ENCODE measurements around the genes RHEBL1 and FAM186B.

GRCh38 chr12:48691062-48691630 is 9.1 kb upstream of the KANSL2 start:
- PRO-cap, result no peak

DNA sequence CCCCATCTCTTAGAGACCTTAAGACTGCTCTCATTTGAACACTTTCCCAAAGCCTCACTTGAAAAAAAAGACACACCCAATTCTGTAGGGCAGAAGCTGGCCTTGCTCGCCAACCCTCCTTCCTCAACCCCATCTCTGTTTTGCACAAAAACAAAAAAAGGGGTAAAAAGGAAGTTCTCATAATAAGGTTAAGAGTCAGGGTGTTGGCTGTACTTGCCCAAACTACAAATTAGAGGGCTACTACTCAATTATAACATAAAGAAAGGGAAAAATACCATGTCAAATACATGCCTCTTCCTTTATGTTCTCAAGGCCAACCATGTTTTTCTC is 9.9 kb upstream of the KANSL2 start:
- PRO-cap, result no peak

DNA sequence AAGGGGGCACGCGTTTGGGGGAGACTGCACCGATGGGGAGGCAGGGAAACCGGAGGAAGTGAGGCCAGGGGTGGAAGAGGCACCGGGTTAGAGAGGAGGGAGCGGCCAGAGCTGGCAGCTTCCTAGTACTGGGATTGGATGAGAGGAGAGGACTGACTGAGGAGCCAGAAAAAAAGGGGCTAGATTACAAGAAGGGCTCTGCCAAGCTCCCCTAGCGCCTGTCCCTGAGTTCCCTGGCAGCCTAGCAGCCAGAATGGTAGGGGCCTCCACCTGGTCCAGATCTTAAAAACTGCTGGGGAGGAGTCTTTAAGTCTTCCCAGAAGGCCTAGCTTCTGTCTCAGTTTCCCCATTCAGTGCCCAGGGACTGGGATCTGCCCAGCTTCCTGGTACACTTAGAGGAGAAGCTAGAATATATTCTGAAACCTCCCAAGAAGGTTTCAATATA is 2.5 kb upstream of the CACNB3 start:
- PRO-cap, result no peak

GRCh38 chr12:48828059-48829100 is 10.1 kb downstream of the CACNB3 start:
- PRO-cap, result no peak

DNA sequence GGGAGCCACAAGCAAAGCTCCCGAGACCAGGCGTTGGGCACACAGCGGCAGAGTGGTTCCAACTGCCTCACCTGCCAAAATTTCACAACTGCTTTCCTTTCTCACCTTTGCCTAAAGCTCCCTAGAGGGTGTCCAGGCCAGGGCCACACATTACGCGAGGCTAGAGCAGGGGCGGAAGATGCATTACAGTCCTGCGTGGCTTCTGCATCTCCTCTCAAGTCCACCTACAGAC is 11.0 kb downstream of the CACNB3 start:
- PRO-cap, result no peak

GRCh38 chr12:48861733-48862175 is 3.9 kb downstream of the RND1 start:
- PRO-cap, result no peak

GRCh38 chr12:49002236-49002652 is 3.1 kb upstream of the DDN start:
- PRO-cap, result no peak

- PRO-cap, result no peak
These were observed 4.2 kb upstream of the DDN start for GRCh38 chr12:49003386-49003677.

DNA sequence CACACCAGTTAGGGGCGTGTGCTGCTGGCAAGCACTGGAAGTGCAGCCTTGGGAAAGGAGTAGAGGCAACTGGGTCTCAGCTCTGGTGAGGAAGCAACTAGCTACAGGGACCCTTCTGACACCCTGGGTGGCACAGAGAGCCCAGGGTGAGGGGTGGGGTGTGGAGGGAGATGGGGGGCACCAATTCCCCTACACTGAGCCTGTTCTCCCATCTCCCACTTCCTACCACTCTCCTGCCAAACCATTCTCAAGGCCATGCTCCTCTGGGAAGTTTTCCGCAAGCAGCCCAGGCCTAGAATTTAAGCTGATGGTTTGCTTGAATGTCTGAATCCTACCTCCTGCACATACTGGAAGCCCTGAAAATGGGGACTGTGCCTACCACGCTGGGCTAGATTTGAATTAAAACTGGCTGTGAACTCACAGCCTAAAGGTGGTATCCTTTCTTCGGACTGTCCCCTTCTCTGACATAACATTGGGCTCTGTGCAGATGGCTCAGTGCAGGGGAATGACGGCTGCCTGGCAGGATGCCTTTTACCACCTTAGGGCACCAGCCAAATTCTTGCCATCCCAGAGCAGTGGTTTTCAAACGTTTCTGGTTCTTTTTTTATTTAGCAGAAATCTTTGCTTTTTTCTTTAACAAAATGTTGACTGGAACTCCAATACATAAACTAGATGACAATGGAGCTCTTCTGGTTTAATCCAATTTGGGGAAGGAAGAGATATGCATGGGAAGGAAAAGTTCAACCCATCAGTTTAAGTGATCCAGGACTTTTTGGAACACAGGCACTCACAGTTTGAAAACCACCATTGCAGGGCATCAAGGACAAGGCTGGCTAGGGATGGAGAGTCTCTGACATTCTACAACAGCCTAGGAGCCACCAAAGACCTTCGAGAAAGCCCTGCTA is 4.6 kb upstream of the PRKAG1 start:
- PRO-cap, result no peak

GRCh38 chr12:49069425-49070559 is at the start of gene RHEBL1:
RHEBL1 (minus strand) TSS chr12:49069979.
- PRO-cap, result unidirectional peak, minus-strand start at chr12:49069976

DNA sequence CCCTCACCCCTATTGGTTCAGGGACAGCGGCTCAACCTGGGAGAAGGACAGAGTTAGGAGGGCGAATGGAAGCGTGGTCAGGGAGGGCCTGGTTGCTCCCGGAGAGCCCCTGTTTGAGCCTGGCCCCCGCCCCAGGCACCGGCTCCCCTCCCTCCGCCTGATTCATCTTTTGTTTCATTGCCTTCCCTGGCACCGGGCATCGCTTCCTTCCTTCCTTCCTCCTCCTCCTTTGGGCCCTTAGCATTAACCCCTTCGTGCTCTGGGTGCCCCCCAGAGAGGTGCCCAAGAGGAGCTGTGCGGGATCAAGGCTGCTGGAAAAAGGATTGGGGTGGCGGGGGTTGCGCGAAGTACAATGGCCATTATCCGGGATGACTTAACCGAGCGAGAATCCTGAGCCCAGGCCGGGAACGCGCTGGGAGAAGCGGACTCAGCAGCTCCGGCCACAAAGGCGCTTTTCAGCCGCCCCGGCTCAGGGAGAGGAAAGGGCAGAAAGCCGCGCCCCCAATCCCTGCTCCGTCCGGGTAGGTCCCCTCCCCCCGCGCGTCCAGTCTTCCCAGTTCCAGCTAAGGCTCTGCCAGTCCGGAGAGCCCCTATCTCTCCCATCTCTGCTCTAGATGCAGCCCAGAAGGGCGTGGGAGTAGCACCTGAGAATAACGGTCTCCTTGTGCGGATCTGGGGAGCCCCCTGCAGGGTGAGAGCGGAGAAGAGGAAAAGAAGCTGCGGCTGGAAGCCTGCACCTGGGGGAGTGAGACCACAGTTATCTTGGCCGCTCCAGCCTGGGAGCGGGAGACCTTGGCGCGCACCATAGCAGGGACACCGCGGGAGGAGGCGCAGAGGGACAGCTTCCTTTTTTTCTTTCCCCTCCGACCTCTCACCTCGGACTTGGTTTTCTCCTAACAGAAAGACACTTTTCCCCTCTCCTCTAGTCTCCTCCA is 2.7 kb downstream of the DHH start:
- PRO-cap, result no peak

DNA sequence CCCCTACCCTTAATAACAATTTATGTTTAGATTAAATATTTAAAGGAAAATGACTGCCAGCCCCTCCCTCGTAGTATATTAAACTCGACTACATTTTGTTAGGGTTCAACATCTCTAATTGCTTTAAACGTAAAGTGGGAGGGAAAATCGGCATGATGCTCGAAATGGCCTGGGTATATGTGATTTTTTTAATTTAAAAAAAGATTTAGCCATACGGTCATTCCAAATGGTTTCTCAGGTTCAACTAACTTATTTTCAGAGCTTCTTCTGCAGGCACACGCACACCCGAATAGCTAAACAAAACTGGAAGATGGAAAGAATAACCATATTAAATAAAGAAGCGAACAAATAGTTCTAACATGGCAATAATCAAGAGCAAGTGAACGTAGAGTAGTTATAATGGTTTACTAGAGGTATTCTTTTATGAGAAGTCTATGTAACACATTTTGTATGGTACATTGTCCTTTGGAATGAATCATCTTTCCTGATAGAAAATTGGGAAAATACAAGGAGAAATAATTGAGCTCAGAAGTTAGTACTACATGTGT is 629 bp upstream of the TUBA1A start:
- PRO-cap, result no peak

DNA sequence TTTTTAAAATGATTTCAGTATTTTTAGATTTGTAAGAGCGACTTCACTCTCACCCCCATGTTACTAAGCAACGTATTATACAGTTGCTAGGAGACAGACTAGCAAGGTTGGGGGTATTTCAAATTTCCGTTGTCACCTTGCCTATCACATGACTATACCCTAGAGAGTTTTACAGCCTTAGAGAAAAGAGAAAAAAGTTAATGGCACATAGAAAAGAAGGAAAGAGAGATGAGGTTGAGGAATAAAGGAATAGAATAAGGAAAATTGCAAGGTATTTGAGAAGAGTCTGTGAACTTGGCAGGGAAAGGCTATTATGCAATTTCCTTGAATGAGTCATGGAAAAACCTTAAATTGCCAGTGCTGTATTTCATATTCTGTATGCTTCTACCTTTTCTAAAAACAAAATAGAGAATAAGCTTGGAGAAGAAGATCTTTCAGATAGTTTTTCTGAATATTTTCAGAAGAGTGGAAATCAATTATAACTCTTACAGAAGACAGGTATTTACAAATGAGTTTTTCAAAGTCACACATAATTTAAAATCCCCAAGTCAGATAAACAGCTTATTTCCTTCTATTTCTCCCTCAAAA is 12.4 kb upstream of the TUBA1A start:
- PRO-cap, result no peak

DNA sequence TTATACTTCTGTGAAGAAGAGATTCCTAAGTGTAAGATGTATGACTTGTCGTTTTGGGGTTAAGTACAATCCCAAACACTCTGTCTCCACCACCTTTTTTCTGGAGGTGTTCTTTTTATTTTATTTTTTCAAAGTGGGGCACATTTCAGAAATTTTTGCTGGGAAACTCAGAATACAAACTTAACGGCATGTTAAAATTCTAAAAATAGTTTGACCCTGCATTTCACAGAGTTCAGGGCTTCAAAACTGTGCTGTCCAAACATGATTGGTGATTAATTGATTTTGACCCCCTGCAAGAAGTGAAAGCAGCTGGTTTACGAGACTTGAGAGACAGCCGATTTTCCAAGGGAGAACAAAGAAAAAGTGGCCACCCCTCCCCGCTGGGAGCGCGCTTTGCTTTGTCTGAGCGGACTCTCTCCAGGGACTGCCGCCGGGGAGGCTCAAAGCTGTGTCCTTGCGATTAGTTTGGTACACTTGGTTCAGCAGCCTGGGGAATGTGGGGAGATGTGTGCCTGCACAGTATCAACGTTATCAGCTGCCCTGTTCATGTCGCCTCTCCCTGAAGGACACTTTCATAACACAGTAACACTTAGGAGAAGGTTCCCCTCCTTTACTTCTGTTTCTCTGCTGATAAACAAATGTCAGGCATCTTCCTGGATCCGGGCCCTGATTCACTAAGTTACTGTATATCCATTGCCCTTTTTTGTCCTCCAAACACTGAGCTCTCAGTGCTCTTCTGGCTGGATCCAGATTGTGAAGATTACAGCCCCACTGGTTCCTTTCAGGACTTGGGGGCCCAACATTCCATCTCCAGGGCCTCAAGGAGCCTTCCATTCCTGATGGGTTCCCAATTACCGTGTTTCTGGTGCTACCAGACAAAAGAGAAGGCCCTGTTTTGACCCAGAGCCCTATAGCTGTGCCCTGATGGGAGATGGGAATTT is 31.9 kb upstream of the TUBA1C start:
- PRO-cap, result bidirectional peak, plus-strand start at position 648 of the sequence, minus-strand start at position 561 of the sequence; unidirectional peak, minus-strand start at position 845 of the sequence

DNA sequence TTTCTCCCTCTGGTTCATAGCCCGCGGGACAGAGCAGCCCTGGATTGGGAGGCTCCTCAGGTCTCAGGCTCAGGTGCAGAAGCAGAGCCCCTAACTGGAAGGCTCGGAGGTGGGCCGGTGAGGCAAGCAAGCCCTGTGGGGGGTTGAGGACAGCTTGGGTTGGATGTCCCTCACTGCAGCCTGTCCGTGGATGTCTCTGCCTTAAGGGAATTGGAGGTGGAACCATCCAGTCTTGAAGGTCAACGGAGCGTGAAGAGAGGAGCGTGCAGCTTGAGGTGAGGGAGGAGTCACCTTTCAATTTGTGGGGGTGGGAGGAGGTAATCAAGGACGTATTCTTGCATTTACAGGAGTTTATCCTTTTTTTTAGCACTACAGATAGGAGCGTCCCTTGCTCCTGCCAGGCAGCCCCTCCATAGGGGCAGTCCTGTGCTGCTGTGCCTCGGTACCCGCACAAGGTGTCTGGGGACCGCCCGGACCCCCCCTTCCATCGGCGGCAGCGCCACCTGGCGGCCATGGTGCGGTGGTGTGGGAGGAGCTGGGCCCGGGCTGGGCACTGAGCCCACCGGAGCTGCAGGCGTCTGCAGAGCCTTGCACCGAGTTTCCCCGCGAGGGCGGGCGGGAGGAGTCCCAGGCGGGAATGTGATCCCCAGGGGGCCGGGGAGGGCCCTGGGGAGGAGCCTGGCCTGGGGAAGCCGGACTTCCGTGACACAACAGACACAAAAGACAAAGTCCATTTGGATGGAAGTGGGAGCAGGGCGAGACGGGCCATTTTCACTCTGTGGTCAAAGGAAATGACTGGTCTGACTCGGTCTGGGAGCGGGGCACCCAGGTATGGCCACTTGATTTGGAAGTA is 815 bp downstream of the DNAJC22 start:
- PRO-cap, result no peak

DNA sequence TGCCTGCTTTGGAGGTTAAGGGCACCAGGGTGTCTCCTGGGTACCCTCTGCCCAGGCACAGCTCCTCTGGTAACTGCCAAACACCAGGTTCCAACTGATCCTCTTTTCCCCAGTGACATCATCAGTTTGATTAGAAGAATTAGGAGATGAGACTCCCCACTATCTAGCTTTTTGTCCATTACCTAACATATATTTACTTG is at the start of gene FAM186B:
FAM186B (minus strand) TSS at position 96 of the 200 bp plus-strand sequence.
- PRO-cap, result no peak

DNA sequence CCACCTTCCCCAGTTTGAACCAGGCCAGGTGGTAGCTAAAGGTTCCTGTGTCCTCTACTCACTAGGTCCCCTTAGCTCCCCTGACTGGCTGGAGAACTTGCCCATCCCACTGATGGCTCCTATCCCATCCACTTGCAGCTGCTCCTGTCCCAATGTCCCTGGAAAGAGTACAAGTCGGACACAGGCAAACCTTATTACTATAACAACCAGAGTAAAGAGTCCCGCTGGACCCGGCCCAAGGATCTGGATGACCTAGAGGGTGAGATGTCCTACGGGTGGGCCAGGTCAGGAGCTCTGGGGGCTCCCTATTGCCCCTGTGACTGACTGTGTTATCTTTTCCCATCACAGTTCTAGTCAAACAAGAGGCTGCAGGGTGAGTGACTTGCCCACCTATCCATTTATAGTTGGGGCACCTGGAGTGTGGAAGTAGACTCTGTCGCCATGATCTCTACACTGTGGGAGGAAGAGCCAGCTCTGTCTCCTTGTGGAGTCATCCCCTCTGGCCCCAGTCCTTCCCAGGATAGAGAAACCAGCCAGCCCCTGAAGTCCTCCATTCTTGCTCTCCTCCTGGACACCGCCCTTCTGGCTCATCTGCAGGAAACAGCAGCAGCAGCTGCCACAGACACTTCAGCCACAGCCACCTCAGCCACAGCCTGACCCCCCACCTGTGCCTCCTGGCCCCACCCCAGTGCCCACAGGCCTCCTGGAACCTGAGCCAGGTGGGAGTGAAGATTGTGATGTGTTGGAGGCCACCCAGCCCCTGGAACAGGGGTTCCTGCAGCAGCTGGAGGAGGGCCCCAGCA is 10.1 kb downstream of the PRPF40B start:
- PRO-cap, result no peak

- PRO-cap, result no peak
These were observed 33.6 kb downstream of the FMNL3 start for GRCh38 chr12:49673178-49674380.

GRCh38 chr12:49698487-49699736 is 8.3 kb downstream of the FMNL3 start:
- PRO-cap, result no peak

DNA sequence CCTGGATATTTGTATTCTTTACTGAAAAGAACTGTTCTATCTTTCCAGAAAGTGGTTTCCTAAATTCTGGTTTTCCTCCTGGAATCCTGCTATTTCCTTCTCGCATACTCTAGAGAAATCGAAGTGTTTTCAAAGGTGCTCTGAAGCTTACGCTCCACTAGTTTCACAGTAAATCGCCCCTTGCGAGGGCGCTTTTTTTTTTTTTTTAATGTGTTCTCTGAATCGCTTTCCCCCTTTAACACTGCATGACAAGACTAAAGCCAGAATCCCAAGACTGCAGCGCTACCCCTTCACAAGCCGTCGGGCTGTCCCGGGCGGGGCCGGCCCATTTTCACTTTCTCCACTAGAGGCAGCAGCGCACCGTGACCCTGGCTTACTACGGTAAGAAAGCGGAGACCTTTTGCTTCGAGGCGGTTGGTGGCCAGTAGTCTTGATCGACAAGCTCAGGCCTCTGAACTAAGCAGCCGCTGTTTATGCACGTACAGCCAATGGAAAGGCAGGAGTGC is 355 bp upstream of the TMBIM6 start:
- PRO-cap, result no peak